Hair follicle dermal papilla cell (primary cell): ENCODE measurements around the genes CD300LD, CD300LF, OTOP3 and KCTD2.

DNA sequence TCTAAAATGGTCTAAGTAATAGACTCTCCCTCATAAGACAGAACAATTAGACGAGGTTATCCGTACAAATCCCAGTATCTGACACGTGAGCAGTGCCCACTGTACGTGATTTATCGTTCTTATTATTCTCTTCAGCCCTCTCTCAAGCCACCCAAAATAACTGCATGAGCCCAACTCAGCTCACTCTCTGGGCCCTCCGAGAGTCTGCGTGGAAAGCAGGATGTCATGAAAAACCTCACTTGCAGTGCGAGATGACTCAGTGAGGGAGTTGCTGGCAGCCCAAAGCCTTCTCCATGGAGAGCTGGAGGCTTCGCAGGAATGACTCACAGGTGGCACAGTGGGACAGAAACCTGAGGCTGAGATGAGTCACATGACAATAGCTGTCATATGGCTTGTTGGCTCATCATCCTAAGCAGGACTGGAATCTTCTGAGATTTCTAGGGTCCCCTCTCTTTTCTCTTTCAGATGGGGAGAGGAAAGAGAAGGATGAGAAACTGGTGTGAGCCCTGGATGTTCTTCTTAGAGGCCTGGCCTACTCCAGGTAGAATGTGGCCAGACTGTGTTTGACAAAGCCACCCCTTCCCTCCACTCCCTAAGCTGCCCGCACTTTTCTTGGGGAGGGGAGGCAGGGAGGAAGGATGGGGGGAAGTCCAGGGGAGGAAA lies 160.7 kb upstream of the RPL38 start:
- CAGE, long polyA plus RNA, result no peak

GRCh38 chr17:74241364-74241979 lies 28.1 kb downstream of the TTYH2 start:
- CAGE, long polyA plus RNA, result no peak

- CAGE, long polyA plus RNA, result no peak
Observed at GRCh38 chr17:74380466-74381344, 13.4 kb downstream of the GPR142 start.

DNA sequence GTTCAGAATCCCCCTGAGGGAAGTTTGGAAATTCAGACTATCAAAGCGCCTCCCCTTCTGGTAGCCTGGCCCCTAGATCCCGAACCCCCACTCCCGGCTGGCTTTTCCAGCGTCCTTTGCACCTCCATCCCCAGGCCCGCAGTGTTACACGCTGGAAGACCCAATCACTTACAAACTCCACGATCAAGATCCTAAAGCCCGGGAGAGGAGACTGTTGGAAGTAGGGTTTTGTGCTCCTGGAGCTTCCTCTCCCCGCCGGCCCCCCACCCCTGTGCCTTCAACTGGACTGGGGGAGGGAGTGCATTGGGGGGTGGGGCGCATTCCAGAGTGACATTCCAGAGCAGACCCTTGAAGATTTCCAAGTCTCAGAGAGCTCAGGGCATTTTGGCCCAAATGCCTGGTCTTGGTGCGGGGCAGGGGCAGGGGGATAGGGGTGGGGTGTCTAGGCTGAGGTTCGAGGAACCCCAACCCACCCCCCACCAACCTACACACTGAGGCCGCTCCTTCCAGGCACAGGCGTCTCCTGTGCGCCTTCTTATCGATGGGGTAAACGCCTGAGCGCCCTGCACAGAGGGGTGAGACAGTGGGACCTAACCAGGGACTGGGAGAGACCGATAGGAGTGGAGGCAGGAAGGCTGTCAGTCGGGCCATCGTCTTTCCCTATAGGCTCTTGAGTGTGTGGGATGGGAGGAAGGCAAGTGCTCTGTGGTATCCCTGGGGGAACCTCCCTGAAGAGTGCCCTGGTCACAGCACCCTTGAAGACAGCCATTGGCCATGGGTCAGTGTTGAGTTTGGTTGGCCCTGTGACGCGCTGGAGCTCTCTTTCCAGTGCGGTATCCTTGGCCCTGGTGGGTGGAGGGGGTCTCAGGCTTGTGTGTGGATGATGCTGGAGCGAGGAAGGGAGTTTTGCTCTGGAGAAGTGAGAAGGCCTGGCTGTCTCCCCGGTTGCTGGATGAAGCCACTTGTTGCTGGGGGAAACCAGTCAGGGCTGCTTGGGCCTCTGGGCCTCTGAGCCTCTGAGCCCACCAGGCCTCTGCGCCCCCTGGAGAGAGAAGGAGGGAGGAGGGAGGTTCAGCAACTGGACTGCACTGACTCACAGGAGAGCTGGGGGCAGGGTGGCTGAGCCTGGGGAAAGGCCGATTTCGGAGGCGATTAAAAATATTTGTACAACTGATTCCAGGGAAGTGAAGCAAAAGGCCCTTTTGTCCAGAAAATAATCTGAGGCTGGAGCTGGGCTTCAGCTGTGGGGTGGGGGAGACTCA lies 1.5 kb downstream of the GPRC5C start:
- CAGE, long polyA plus RNA, result no peak

DNA sequence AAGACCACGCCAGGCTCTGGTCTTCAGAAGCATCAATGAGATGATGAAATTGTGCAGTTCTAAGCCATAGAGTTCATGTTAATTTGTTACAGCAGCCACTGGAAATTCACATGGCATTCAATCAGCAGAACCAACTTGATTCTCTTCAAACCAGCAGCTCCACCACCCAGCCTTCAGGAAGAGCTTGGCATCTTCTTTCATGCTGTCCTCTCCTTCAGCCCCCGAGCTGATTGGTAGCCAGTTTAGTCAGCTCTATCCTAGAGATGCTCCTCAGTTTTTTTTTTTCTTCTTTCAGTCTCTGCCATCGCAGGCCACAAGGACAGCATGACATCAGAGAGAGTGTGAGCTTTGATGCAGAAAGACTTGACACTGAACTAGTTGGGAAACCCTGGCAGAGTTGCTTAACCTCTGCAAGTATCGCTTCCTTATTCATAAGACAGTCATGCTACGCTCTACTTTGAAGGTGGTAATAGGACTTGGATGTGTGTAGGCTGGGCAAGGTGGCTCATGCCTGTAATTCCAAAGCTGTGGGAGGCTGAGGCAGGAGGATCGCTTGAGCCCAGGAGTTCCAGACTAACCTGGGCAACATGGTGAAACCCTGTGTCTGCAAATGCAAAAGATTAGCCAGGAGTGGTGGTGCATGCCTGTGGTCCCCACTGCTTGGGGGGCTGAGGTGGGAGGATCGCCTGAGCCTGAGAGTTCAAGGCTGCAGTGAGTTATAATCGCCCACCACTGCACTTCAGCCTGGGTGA lies 2.7 kb downstream of the CD300LB start:
- CAGE, long polyA plus RNA, result no peak

GRCh38 chr17:74592065-74592572 lies at the start of gene CD300LD:
Gene CD300LD, minus strand, starts transcription at chr17:74592283.
- CAGE, long polyA plus RNA, result no peak

GRCh38 chr17:74641892-74642257 lies 18.3 kb upstream of the CD300E start:
- CAGE, long polyA plus RNA, result no peak

- CAGE, long polyA plus RNA, result no peak
Observed at GRCh38 chr17:74712842-74713146, at the start of gene CD300LF. Gene CD300LF, minus strand, starts transcription at chr17:74712923.

- CAGE, long polyA plus RNA, result no peak
Observed at GRCh38 chr17:74718987-74719186, 6.2 kb upstream of the CD300LF start.

DNA sequence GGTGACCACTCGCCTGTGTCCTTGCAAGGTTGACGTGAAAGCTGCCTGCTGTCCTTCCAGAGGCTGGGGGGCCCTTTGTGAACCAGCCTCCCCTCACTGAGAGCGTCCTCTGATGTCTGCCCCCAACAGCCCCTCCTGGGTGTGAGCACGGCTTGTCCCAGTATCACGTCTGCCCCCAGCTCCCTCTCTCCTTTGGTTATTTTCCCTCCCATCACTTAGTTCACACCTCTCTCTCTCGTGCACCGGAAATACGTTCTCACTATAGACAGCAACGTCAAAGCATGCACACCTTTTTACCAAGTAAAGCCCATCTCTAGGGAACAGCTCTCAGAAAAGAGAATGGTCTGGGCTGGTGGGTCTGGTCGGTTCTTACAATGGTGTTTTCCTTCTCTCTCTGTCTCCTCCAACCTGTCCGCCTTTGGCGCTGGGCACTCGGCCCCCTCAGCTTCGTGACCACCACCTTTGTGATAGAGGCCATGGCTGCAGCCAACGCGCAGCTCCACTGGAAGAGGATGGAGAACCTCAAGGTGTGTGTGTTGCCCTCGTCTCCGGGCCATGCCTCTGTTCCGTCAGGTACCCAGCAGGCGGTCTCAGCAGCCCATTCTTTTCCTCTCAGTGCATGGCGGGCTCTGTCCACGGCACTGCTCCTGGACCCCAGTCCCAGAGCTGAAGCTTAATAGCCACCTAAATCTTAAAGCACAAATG lies 12.2 kb downstream of the TMEM104 start:
- CAGE, long polyA plus RNA, result no peak

DNA sequence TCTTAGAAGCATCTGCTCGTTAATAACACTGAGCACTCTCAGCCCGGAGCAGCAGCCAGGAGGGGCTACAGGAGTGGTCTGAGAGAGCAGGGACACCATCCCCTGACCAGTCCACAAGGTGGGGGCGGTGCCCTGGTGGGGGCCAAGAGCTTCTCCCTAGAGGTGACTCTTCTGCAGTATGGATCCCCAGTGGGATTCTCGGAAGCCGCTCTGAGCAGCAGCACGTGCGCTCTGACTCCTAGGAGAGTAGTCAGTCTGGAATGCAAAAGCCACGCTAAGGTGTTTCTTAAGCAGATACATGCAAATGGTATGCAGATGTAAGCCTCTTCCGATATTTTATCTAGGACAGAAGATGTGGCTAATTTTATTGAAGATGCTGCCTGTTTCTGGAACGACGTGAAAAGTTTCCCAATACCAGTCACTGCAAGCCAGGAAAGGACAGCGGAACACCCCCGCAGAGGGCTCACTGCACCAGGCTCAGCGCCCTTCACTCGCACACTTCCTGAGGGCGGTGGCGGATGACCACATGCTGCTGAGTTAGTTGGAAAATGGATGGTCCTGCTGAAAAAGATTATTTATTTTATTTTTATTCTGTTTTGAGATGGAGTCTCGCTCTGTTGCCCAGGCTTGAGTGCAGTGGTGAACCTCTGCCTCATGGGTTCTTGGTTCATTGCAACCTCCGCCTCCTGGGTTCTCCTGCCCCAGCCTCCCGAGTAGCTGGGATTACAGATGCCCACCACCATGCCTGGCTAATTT lies 10.2 kb downstream of the FADS6 start:
- CAGE, long polyA plus RNA, result no peak

DNA sequence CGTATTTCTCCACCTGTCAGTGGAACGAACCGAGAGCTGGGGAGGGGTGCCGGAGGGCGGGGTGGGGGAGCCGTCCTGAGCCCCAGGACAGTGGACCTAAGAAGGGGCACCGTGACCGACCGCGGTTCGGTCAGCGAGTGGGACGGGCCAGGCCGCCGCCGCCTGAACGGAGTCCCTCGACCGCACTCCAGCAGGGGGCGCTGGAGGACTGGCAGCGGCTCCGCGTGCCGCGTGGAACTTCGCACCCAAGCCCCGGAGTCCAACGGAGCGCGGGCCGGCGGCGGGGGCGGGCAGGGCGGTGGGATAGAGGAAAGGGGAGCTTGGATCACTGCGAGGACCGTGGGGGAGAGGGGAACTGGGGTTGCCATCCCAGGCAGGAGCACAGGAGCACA lies 440 bp upstream of the USH1G start:
- CAGE, long polyA plus RNA, result no peak

GRCh38 chr17:74924465-74924777 lies 348 bp downstream of the OTOP2 start:
- CAGE, long polyA plus RNA, result no peak

DNA sequence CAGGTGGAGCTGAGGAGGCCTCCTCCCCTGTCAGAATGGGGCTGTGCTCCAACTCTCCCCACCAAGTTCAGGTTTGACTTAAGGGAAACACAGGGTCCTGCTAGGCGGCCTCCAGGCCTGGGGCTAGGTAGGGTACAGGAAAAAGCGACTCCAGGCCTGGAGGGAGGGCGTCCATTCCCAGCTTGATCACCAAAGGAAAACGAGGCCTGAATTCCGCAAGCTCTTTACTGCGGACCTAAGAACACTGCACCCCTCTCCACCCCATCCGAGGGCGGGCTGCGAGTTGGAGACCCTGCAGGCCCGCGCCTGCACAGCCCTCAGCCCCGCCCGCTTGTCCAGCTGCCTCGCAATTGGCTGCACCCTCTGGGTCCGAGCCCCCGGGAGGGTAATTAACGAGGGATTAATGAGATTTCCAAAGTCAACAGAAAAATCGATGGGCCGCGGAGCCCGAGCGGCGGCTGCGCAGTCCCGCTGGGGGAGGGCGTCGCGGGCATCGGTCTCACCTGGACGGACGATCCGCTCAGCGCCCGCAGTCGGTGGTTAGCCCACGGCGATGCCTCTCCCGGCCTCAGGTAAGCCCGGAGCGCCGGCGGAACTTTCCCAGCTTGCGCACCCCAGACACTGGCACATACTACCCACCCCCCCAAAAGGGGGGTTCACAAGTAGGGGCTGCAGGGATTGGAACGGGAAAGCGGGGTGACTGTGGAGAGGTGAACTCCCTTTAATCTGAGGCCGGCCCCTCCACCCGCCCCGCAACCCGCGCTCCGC lies at the start of gene OTOP3:
Gene OTOP3, plus strand, starts transcription at position 530 of the 768 bp plus-strand sequence.
- CAGE, long polyA plus RNA, result no peak

DNA sequence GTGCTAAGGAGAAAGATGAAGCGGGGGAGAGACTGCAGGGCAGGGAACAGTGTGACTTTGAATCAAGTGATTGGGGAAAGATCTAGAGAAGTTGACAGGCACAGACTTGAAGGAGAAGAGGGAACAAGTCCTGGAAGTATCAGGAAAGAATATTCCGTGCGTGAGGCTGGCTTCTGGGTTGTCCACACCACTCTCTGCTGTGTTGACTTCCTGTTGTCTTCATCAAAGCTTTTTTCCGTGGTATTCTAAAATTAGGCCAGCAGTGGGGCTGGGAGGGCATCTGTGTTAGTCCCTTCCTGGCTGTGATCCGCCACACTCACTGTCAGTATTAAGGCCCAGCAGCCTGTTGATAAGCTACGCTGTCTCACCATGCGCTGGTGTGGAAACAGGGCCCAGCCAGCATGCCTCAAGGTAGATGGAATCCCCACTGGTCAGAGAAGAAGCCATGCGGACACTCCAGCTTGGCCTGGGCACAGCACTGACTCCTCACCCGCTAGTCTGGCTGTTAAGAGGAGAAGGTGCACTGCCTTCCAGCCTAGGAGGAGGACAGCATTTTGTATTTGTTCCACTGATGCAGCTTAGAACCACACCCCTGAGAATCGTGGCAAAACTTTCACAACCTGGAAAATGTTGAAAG lies 11.3 kb downstream of the CDR2L start:
- CAGE, long polyA plus RNA, result no peak

DNA sequence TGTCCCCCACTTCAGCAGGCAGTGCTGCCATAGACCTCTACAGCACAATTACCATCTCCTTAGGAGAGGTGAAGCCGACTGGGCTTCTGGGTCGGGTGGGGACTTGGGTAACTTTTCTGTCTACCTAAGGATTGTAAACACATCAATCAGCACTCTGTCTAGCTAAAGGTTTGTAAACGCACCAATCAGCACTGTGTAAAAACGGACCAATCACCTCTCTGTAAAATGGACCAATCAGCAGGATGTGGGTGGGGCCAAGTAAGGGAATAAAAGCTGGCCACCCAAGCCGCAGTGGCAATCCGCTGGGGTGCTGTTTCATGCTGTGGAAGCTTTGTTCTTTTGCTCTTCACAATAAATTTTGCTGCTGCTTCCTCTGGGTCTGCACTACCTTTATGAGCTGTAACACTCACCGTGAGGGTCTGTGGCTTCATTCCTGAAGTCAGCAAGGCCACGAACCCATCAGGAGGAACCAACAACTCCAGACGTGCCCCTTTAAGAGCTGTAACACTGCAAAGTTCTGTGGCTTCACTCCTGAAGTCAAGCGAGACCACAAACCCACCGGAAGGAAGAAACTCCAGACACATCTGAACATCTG lies 12.7 kb downstream of the MRPL58 start:
- CAGE, long polyA plus RNA, result no peak

- CAGE, long polyA plus RNA, result no peak
Observed at GRCh38 chr17:75046818-75047754, at the start of gene KCTD2. Gene KCTD2, plus strand, starts transcription at chr17:75047225.

DNA sequence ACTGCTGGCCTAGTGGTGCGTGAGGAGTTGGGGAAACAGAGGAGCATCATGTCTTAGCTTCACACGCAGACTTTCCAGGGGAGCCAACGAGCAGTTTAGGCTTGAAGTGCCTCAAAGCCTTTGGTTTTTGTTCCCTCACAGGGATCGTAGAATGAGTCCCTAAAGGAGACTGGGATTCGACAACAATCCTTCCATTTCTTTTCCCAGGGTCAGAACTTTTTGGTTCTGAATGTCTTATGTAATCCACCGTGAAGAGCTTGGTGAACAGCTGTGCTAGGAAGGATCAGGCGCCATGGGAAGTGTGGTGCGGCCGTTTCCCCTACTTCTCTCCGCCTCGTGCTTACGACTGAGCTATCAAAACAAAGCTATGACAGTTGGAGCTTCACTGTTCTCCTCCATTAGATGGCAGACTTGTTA lies 12.7 kb downstream of the KCTD2 start:
- CAGE, long polyA plus RNA, result no peak

- CAGE, long polyA plus RNA, result no peak
Observed at GRCh38 chr17:75088465-75088866, 712 bp downstream of the SLC16A5 start.

GRCh38 chr17:75091775-75092329 lies 4.1 kb downstream of the SLC16A5 start:
- CAGE, long polyA plus RNA, result no peak